AG04449 (cell line): ENCODE data around the gene ENDOU.

DNA sequence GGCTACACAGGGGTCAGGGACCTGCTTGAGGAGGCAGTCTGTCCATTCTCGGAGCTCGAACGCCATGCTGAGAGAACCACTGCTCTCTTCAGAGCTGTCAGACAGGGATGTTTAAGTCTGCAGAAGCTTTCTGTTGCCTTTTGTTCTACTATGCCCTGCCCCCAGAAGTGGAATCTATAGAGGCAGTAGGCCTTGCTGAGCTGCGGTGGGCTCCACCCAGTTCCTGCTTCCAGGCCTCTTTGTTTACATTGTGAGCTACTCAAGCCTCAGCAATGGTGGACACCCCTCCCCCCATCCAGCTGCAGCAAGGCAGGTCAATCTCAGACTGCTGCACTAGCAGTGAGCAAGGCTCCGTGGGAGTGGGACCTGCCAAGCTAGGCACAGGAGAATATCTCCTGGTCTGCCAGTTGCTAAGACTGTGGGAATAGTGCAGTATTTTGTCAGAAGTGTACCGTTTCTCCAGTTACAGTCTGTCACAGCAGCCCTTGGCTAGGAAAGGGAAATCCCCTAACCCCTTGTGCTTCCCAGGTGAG lies 213.3 kb upstream of the SLC38A2 start:
- RRBS, result no CpG with 5 or more reads among the region's 6 CpGs

DNA sequence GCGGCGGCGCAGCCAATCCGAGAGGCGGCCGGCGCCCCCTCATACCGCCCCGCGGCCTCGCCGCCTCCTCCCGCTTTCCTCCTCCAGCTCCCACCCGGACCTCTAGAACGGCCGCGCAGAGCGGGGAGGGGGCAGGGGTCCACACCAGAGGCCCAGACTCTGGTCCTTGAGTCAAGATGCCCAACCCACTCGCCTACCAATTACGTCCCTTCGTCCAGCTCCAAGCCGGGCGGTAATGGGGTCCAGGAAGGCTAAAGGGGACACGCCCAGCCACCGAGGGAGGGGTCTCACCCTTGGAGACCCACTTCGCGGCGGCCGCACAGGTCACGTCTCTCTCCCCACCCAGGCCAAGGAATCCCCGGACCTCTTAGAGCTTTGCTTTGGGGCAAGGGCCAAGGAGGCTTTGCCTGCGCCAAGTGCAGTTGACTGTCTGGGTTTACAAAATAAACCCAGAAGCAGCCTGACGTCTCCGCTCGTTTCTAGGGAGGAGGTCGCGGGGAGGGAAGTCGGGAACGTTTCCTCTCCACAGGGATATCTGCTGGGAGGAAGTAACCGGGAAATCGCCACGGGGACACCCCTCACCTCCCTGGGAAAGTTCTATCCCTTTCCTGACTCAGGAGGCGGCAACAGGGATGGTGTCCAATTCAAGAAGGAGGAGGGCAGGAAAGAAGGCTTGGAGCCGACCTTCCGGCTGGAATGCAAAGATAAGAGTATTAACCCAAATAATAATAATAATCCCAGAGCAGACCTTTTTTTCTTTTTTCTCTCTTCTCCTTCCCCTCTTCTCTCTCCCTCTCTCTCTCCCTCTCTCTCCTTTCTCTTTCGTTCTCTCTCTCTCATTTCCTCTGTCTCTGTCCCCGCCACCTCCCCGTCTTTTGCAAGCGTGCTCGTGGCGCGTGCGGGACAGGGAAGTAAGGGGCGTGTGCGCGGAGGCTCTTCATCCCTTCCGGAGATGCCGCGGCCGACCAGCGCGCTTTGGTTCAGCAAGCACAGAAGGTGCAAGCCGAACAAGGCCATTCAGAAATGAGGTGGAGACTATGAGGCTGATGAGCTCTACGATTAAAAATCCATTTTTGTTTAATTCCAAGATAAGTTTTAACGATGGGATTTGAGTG lies 607 bp upstream of the AMIGO2 start:
- RRBS, result 3% methylated on average over 9 of the region's 65 CpGs

- RRBS, result no CpG with 5 or more reads among the region's 5 CpGs
Measured at GRCh38 chr12:47189723-47190248, 110.0 kb upstream of the AMIGO2 start.

- RRBS, result no CpG with 5 or more reads among the region's 10 CpGs
Measured at GRCh38 chr12:47216025-47216771, 136.4 kb upstream of the AMIGO2 start.

GRCh38 chr12:47219318-47219601 lies 139.5 kb upstream of the AMIGO2 start:
- RRBS, result no CpG with 5 or more reads among the region's 2 CpGs

- RRBS, result no CpG with 5 or more reads among the region's 18 CpGs
Measured at GRCh38 chr12:47715311-47716092, 9.7 kb upstream of the RPAP3 start.

DNA sequence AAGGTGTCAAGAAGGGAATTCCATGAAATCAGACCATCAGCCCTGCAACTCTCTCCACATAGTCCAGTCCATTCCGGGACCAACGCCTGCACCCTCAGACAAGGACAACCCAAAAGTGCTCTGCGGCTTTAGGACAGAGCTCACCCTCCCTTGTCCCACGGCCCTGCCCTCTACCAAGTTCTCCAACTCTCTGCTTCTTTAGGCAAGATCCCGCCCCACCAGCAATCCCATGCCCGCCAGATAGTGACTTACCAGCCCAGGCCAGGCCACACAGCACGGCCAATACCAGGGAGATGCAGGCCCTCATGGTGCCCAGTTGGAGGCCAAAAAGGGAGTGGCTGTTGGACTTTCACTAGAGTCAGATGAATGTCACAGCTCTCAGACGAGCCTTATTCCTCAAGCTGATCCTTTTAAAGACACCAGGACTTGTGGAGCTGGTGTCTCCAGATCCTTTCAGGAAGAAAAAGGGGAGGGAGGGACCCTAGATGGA lies at the start of gene ENDOU:
TSS of gene ENDOU (minus strand) at position 384 of the 490 bp plus-strand sequence.
- RRBS, result no CpG with 5 or more reads among the region's 8 CpGs

DNA sequence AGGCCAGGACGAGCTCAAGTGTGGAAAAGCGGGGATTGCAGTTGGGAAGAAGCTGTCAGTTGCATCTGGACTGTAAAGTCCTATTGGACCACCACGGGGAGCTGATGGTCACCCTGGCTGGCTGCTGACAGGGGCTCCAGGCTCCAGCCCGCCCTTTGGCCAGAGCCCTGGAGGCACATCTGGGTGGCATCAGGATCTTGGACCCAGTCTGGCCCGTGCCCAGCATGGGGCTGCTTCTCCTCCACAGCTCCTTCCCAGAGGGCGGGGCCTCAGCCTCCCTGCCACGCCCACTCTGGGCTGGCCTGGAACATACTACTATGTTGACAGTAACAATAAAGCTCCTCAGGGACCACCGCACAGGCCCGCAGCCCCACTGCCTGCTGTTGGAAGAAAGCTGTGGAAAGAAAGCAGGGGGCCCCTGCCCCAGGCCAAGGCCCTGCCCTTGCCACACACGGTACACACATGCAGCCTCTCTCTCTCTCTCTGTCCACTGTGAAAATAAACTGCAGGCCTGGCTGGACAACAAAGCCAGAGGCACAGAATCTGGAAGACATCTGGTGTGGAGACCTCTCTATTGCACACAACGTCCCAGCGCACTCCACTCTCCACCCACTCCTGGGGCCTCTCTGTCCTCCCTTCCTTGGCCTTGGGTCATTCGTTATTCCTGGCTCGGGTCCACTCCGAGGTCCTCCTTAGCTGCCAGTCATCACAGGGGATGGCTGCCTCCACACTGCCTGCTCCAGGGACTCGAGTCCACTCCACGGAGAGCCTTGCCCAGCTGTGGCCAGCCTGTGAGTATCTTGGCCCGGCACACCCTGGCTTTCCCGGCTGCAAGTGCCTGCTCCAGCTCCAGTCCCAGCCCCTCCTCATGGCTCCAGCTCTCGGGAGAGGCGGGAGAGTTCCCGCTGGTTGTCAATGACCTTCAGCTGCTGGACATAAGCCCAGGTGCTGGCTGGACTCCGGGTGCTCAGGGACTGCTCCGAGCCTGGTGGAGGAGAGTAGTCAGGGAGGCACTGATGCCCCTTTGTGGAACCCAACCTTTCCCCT lies 11.7 kb upstream of the ENDOU start:
- RRBS, result 89% methylated on average over 1 of the region's 24 CpGs

- RRBS, result no CpG with 5 or more reads among the region's 2 CpGs
Measured at GRCh38 chr12:47762950-47763332, 4.3 kb upstream of the RAPGEF3 start.

GRCh38 chr12:47788428-47788735 lies 15.3 kb downstream of the SLC48A1 start:
- RRBS, result no CpG with 5 or more reads among the region's 6 CpGs

DNA sequence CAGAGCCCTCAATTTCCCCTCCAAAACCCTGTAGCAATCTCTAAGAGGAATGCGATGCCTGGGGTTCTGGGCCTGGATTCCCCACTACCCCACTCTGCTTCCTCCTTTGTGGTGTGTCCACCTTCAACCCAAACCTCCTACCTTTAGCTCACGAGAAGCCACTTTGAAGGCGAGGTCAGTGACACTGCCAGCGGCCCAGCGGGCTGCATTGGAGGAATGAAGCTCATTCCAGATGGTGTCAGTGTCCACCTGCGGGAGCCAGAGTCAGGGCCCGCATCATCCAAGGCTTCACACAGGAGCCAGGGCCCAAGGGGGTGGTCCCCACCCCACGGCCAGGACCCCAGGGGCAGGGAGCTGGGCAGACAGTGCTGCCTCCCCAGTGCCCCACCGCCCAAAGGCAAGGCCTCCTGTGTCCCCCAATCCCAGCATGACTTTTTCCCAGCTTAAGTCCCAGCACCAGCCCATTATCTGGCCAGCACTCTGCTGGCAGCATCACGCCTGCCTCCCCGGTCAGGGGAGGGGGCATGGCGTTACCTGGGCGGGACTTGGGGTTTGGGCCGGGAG lies 16.7 kb downstream of the SLC48A1 start:
- RRBS, result 87% methylated on average over 4 of the region's 14 CpGs

DNA sequence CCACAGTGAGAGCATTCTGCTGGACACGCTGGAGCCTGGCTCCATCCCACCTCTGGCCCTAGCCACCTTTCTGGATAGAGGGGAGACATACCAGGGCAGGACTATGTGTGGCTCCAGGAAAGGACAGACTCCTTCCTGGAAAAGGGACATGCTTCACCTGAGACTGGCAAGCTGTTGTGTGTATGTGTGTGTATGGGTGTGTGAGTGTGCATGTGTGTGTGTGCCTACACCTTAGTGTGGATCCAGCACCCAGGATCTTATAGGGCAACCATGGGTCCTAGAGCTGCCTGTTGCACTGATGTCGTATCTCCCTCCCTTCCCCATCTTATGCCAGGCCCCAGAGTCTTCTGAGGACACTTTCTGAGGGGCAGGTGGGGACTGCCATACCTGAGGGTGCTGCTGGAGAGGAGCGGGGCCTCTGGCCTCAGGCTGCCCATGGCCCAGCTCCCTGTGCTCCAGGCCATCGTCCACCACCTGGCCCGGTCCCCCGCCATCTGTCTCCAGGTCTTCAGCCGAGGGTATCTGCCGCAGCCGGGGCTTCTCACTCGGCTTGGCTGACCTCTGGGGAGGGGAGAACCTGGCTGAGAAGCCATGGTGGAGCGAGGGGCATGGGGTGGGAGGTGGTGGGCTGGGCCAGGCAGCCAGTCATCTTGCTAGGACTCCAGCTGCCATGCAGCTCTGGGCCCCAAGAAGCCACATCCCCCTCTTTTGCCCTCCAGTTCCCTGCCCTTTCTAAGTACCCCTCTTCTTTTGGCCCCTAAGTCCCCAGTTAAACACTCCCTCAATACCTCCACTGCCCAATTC lies 21.5 kb downstream of the SLC48A1 start:
- RRBS, result 92% methylated on average over 5 of the region's 11 CpGs

GRCh38 chr12:47816682-47817801 lies 2.7 kb downstream of the HDAC7 start:
- RRBS, result no CpG with 5 or more reads among the region's 16 CpGs

- RRBS, result no CpG with 5 or more reads among the region's 10 CpGs
Measured at GRCh38 chr12:47828737-47829592, 9.3 kb upstream of the HDAC7 start.

DNA sequence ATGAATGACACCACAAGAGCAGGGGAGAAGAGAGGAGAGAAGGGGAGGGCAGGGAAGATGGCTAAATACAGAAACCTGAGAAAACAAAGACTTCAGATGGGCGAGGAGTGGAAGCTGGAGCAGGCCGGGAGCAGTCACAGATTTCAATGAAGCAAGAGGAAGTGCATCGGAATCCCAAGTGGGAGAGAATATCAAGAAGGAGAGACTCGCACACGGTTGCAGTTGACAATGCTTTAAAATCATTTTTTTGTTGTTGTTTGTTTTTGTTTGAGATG lies 11.0 kb upstream of the HDAC7 start:
- RRBS, result no CpG with 5 or more reads among the region's 5 CpGs

- RRBS, result no CpG with 5 or more reads among the region's 9 CpGs
Measured at GRCh38 chr12:47842245-47842703, 22.6 kb upstream of the HDAC7 start.

- RRBS, result no CpG with 5 or more reads among the region's 30 CpGs
Measured at GRCh38 chr12:47844224-47845153, 24.8 kb upstream of the HDAC7 start.

DNA sequence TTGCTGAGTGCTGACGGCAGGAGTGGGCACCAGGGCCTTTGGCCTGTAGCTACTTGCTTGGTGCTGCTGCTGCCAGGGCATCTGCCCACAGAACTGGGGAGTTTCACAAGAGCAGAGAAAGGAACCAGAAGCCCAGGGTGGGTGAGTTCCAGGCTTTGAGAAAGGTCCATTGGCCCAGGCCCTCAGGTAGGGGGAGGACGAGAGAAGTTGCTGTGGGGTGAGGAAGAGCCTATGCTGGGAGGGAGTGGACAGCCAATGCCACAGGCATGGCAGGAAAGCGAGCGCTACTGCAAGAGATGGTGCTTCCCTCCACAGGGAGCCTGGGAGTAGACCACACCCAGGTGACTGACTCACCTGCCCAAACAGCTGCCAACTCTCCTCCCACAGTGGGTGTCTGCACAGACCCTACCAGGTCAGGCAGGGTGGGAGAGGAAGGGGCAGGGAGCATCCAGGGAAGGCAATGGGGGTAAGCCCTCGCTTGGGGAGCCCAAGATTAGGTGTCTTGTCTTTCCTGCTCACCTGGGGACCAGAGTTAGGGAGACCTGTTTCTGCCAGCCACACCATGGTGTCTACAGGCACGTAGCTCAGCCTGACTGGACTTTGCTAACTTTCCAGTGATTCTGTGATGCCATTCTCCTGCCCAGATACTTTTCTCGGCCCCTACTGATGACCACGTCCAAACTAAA lies 39.1 kb upstream of the HDAC7 start:
- RRBS, result no CpG with 5 or more reads among the region's 8 CpGs

- RRBS, result no CpG with 5 or more reads among the region's 7 CpGs
Measured at GRCh38 chr12:47938795-47939677, 24.4 kb upstream of the TMEM106C start.